MCF 10A (cell line): ENCODE measurements around the genes LUZP2 and CCDC73.

DNA sequence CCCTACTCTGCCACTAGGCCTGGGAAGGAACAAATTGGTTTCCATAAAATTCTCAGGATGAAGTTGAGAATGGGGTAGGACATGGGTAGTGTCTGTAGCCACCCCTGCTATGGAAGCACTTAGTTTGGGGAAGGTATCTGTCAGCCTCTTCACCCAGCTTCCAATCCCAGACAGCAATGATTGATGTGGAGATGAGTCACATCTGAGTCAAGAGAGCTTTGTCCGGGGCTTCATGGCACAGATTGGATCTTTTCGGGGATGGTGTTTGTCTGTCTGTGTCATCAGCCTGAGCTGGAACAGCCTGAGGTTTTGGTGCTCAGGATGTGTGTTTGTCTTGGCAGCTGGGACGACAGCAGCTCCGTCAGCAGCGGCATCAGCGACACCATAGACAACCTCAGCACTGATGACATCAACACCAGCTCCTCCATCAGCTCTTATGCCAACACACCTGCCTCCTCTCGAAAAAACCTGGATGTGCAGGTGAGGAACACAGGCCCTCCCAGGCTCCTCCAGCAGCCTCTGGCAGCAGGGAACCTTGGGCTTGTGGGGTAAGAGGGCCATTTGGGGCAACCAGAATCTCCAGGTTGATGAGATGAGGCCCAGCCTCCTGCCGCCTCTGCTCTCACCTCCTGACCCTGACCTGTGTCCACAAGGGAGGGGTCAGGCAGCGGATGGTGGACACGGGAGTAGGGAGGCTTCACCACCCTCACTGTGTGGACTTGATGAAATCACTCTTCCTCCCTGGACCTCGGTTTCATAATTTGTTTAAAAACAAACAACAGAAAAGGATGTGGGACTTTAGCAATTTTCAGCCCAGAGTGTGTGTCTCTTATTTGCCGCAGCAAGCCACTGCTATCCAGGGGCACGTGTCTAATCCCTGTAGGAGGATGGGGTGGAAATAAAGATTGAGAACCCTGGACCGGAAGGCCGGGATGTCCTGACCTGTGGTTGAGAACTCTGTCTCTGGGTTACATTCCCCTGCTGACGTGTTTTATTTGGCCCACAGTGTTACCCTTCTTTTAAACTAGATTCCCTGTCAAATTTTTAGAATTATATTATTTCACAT is 124.3 kb downstream of the DBX1 start:
- PRO-cap, result bidirectional peak, plus-strand start at position 462 of the sequence, minus-strand start at position 175 of the sequence
- RRBS, result no CpG with 5 or more reads among the region's 16 CpGs

- PRO-cap, result no peak
- RRBS, result no CpG with 5 or more reads among the region's 8 CpGs
Measured at GRCh38 chr11:20388498-20388949, 1.0 kb downstream of the PRMT3 start.

GRCh38 chr11:22680643-22681209 is 14.3 kb downstream of the GAS2 start:
- PRO-cap, result no peak
- RRBS, result no CpG with 5 or more reads among the region's 2 CpGs

DNA sequence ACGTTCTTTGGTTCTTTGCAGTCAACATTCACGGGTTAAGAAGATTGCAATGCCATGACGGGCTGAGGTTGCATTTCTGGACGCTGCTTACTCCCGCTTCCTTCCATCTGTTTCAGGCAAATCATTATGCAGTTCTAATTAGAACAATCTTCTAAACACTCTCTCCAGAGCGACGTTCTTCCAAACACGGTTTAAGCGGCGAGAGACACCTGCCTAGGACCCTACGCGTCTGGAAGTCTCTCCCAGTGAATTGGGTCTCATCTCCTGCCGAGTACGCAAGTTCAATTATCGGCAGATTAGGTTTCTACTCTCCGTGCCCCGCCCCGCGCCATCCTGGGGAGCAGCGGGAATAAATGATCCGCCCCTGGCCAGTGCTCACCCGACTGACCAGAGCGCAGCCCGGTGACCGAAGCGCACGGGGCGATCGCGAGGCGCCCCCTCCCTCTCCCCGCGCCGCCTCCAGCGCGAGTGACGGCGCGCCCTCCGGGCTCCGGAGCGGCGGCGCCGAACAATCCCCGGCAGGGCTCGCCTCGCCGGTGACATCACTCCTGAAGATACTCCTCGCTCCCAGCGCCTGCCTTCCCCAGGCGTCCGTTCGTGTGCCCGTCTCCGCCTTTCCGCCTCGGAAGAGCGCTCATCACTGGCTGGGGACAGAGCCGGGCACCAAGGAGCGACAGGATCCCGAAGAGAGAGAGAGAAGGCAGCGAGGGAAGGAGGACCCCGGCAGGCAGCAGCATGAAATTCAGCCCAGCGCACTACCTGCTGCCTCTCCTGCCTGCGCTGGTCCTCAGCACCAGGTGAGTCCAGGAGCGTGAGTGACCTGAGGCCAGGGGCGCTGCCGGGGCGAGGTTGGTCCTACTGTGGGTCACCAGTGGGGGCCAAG is at the start of gene LUZP2:
Gene LUZP2, plus strand, starts transcription at position 545 of the 883 bp plus-strand sequence.
- PRO-cap, result no peak
- RRBS, result 17% methylated on average over 19 of the region's 70 CpGs

GRCh38 chr11:25924512-25924782 is 407.5 kb upstream of the ANO3 start:
- PRO-cap, result no peak
- RRBS, result no CpG with 5 or more reads among the region's 2 CpGs

DNA sequence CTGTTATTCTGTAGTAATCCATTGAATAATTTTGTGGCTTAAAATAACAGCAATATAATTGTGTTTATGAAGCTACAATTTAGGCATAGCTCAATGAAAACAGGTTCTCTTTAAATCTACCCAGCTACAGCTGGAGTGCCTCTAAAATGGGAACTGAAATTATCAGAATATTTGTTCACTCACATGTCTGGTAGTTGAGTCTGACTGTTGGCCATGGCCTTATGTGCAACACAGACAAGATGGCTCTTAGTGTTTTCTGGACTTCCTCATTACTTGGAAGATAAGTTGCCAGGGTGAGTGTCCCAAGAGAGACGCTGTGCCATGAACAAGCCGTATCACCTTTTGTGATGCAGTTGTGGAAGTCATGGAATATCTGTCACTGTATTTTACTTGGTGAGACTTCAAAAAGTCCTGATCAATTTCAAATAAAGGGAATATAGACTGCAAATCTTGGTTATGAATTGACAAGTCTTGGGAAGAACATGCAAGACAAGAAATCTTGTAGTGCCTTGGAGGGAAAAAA is 244.3 kb upstream of the ANO3 start:
- PRO-cap, result no peak
- RRBS, result no CpG with 5 or more reads among the region's 2 CpGs

- PRO-cap, result no peak
- RRBS, result no CpG with 5 or more reads among the region's 4 CpGs
Measured at GRCh38 chr11:27375150-27375890, 12.3 kb upstream of the CCDC34 start.

GRCh38 chr11:27464502-27464748 is 8.2 kb downstream of the LGR4 start:
- PRO-cap, result no peak
- RRBS, result no CpG with 5 or more reads among the region's 1 CpG

DNA sequence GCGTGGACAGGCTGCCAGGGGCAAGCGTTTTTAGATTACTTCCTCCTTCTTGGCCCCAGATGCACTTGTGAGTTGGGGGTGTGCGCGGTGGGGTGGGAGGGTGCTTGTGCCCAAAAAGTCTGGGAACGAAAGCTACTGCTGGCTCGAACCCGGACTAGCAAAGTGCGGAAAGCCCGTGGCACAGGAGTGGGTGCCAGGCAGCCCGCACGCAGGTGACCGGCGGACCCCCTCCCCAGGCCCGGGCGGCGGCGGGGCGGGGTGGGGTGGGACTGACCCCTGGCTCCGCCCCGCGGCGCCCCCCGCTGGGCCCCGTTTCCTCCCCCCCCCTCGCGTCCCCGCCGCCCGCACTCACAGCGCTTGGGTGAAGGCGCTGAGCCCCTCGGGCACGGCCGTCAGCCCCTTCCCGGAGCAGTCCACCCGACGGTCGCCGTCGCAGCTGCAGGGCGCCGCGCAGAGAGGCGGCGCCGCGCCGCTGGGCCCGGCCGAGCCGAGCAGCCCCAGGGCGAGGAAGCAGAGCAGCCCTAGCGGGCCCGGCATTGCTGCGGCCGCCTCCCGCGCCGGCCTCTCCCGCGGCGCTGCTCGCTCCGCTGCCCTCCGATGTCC is 723 bp downstream of the LGR4 start:
- PRO-cap, result bidirectional peak, plus-strand start at position 347 of the sequence, minus-strand start at position 32 of the sequence; bidirectional peak, plus-strand start at position 536 of the sequence, minus-strand start at position 415 of the sequence
- RRBS, result under 1% methylated on average over 32 of the region's 65 CpGs

DNA sequence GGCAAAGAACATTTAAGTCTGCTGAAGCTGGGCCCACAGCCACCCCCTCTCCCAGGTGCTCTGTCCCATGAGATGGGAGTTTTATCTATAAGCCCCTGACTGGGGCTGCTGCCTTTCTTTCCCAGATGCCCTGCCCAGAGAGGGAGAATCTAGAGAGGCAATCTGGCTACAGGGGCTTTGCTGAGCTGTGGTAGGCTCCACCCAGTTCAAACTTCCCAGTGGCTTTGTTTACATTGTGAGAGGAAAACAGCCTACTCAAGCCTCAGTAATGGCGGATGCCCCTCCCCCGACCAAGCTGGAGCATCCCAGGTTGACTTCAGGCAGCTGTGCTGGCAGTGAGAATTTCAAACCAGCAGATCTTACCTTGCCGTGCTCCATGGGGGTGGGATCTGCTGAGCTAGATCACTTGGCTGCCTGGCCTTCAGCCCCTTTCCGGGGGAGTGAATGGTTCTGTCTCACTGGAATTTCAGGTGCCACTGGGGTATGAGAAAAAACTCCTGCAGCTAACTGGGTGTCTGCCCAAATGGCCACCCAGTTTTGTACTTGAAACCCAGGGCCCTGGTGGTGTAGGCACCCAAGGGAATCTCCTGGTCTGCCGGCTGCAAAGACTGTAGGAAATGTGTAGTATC is 12.2 kb downstream of the BDNF start:
- PRO-cap, result no peak
- RRBS, result no CpG with 5 or more reads among the region's 5 CpGs

- PRO-cap, result no peak
- RRBS, result no CpG with 5 or more reads among the region's 10 CpGs
Measured at GRCh38 chr11:28158717-28159701, 50.8 kb downstream of the METTL15 start.

DNA sequence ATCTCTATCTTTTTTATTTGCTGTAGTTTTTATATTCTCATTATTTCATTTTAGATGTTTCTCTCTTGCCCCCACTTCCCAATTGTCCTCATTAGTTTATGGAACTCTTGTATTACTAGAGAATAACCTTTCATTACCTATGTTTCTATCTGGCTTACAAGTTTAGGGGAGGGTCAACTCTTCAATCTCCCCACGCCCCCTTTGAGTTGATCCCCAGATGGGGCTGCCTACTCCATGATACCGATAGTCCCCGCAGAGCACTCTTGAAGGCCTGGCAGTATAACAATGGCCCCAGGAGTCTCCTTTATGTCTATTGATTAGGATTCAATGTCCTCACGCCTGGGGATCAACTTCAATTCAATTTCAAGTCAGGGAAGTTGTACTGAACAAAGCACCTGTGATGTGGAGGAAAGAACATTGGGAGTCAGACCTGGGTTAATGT is 520.2 kb downstream of the METTL15 start:
- PRO-cap, result no peak
- RRBS, result no CpG with 5 or more reads among the region's 4 CpGs

- PRO-cap, result no peak
- RRBS, result 32% methylated on average over 11 of the region's 22 CpGs
Measured at GRCh38 chr11:30584622-30584960, 1.6 kb downstream of the MPPED2 start.

- PRO-cap, result no peak
- RRBS, result no CpG with 5 or more reads among the region's 1 CpG
Measured at GRCh38 chr11:31496824-31497336, 12.5 kb downstream of the IMMP1L start.

GRCh38 chr11:31813863-31814575 is 2.9 kb upstream of the PAX6 start:
- PRO-cap, result no peak
- RRBS, result no CpG with 5 or more reads among the region's 46 CpGs

GRCh38 chr11:32005904-32006431 is 84.9 kb upstream of the RCN1 start:
- PRO-cap, result no peak
- RRBS, result no CpG with 5 or more reads among the region's 10 CpGs

- PRO-cap, result no peak
- RRBS, result no CpG with 5 or more reads among the region's 7 CpGs
Measured at GRCh38 chr11:32391980-32392643, 43.2 kb downstream of the WT1 start.

GRCh38 chr11:32466186-32466564 is 30.8 kb upstream of the WT1 start:
- PRO-cap, result no peak
- RRBS, result no CpG with 5 or more reads among the region's 2 CpGs

GRCh38 chr11:32794270-32794779 is at the start of gene CCDC73:
CCDC73 (minus strand) TSS chr11:32794662.
- PRO-cap, result no peak
- RRBS, result no CpG with 5 or more reads among the region's 19 CpGs

GRCh38 chr11:32829185-32829470 is 599 bp upstream of the PRRG4 start:
- PRO-cap, result no peak
- RRBS, result no CpG with 5 or more reads among the region's 3 CpGs